NALM6 (cell line): Measurements from ENCODE around the genes KCNQ4 and HIVEP3.

DNA sequence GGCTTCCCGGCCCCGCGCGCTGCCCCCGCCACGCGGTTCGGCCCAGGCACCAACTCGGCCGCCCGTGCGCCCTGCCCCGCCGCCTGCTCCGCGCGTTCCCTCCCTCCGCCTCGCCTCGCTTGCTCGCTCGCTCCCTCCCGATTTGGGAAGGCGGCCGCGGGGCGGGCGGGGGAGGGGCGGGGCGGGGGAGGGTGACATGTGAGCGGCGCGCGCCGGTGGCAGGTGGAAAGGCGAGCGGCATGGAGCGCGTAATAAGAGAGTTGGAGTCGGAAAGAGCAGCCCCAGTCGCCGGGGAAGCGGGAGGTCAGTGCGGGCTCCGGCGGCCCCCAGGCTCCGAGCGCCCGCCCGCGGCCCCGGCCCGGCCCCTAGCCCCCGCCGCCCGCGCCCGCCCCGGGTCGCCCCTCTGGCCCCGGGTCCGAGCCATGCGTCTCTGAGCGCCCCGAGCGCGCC is at the start of gene KCNQ4:
TSS of gene KCNQ4 (plus strand) at position 194 of the 450 bp plus-strand sequence.
- PRO-cap: no peak

GRCh38 chr1:40860431-40861588 is 1.4 kb downstream of the CITED4 start:
- PRO-cap: no peak

DNA sequence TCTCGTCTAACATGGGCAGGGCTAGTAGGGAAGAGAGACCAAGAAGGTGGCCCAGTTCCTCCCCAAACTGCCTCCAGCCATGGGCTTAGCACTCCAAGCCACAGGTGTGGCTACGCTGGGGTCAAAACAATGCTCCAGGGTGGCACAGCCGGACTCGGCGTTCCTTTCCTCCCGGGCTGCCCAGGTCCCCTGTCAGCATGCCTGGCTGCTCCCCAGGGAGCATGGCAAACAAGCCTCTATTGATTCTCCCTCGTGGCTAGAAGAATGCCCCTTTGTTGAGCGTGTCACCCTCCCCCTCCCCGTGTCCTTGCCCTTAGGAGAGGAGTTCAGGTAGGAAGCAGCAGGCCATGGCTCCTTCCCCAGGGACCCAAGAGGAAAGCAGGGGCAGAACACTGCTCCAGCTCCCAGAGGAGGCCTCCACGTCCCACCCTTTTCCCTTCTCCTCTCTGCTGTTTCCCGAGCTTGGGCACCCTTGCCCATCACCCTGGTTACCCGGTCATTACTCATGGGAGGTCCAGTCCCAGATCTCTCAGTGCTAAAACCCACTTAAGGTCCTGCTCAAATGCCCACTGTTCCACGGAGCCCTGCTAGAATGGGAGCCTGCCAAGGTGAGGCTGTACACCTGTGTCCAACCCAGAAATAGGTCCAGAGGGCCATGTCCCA is 57.4 kb upstream of the CITED4 start:
- PRO-cap: no peak

DNA sequence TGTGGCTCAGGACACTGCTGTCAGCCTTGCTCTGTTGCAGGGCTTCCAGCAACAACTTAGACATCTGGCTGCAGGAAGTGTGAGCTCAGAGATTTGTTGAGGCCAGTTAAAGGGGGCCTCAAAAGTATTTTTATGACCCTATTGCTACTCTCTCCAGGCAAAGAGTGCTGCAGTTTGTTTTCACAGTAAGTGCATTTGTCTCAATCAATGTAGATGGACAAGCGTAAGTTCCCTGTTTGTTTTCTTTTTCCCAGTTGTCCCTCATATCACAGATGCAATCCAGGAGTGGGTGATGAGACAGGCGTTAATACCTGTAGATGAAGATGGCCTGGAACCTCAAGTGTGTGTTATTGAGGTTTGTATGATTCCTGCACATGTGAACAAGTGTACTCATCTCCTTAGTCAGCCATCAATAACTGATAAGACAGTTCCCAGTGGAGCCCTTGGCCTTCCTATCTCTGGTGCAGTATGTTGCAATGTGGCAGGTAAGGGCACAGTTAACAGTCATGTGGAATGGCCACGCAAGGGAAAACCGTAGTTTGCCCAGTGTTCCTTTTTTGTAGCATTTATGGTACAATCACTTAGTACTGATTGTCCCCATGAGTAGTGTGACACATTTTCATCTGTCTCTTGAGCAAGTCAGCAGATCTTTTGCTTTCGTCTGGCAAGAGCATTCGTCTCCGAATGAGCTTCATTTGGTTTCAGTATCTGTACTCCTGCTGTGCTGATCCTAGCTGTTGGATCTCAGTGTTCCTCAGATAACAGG is 7.8 kb downstream of the CTPS1 start:
- PRO-cap: no peak

- PRO-cap: no peak
Measured at GRCh38 chr1:40990329-40990861, 10.9 kb downstream of the CTPS1 start.

- PRO-cap: bidirectional peak, plus-strand start at chr1:41003745, minus-strand start at chr1:41003731
Measured at GRCh38 chr1:41003381-41004258, 17.9 kb downstream of the SLFNL1 start.

GRCh38 chr1:41013609-41014274 is 7.8 kb downstream of the SLFNL1 start:
- PRO-cap: no peak

GRCh38 chr1:41019767-41020940 is 1.4 kb downstream of the SLFNL1 start:
- PRO-cap: no peak

DNA sequence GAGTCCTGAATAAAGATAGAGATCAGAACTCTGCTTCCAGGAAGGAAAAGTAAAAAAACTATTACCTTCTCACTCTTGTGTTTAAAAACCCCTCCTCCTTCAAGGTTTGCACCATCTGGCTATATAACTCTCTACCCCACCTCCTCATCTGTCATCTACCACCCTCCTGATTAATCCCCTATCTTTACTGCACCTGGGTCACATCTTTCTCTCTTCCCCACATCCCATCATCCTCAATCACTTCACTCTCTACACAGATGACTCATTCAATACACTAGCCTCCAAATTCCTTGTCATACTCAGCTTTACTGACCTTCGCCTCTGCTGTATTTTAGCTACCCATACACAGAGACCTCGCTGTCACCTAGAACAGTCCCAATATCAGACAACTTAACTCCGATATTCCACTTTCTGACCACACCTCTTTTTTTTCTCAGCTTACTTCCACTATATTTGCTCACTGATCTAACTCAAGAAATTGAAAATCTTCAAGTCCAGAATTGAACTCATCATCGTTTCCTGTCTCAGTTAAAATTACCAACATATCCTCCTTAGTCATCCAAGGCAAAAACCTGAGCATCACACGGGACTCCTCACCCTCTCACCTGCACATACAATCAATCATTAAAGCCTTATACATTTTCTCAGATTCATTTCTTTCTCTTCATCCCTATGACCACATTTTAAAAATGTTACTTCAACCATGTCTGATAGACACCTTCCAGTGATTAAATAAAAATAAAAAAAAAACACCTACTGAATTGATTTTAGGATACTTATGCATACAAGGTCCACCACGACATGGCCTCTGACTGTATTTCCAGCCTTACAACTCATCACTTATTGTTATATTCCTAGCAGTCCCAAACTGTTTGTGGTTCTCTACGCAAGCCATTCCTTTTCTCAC is 3.5 kb downstream of the SCMH1 start:
- PRO-cap: no peak

GRCh38 chr1:41383237-41383632 is 101.2 kb downstream of the EDN2 start:
- PRO-cap: no peak

DNA sequence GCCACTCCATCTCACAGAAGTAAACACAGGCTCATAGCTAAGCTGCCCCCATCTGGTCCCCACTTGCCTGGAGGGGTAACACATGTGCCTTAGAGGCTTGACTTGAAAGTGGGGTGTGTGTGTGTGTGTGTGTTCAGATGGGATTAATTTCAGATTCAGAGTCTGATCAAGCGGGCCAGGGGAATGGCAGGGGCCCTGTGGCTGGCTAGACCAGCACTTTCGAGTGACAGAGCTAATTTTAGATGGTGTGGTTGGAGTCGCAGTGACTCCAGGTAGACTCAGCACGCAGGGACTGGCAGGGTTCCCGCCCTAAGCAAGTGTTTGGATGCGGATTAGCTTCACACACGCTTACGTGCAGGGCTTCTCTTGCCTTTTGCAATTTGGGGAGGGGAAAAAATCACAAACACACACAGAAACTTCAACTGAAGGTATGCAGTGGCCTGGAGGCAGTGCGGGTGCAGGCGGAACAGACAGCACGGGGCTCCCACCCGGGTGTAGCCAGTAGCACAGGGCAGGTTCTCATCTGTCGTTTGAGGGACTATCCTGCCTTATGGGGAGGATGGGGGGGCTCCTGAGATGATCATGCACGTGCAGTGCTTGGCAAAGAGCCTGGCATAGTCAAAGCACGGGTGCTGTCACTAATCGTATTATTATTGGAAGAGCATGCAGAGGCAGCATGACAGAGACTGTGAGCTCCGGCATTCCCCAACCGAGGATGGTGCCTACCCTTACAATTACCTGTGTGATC is 1.3 kb downstream of the EDN2 start:
- PRO-cap: no peak

DNA sequence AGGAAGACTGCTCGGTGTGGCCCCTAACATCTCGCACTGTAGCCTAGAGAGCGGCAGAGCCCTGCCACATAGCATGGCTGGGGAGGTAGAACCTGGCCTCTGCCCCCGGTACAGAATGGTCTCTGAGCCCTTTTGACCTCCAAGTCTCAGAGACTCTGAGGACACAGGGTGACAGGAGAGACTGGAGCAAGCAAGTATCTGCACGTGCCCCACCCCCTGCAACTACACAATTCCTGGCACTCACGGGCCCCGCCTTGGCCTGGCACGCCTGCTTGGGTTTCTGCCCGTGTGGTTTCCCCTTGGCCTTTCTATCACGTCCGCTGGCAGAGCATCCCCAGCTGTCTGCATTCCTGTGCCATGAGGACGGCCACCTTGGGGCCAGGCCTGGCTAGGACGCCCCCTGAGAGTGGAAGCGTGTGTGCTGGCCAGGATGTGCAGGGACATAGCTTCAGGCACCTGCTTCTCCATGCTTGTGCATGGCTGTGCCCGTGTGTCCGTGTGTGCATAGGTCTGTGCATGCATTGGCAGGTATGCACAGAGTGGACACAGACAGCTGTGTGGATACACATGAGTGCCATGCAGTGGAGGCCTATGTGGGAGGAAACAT is 14.3 kb upstream of the EDN2 start:
- PRO-cap: no peak

DNA sequence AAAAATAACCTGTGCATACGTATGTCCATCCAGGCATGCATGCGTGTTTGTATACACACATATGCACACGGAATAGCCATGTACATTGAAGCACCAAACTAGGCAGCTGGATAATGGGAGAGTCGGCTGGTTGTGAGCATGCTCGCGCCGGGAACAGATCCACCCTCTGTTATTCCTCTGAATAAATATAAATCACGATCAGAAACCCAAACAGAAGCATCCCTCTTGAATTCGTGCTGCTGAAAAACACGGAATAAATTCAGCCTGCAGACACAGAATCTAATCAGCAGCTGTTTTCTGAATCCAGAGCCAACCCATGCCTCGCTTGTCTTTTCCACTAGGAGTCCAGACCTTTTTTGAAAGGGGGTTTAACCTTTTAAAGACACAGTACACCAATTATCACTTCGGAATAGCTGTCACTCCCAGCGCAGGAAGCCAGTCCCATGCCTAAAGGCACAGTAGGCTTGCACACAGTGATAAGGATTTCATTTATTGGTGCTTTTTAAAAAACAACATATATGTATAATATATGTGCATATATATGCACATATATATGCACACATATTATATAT is at the start of gene HIVEP3:
TSS of gene HIVEP3 (minus strand) at position 352 of the 572 bp plus-strand sequence.
- PRO-cap: no peak

GRCh38 chr1:42454326-42454621 is 1.5 kb downstream of the ZMYND12 start:
- PRO-cap: no peak

GRCh38 chr1:42693412-42694311 is 11.4 kb downstream of the YBX1 start:
- PRO-cap: no peak

DNA sequence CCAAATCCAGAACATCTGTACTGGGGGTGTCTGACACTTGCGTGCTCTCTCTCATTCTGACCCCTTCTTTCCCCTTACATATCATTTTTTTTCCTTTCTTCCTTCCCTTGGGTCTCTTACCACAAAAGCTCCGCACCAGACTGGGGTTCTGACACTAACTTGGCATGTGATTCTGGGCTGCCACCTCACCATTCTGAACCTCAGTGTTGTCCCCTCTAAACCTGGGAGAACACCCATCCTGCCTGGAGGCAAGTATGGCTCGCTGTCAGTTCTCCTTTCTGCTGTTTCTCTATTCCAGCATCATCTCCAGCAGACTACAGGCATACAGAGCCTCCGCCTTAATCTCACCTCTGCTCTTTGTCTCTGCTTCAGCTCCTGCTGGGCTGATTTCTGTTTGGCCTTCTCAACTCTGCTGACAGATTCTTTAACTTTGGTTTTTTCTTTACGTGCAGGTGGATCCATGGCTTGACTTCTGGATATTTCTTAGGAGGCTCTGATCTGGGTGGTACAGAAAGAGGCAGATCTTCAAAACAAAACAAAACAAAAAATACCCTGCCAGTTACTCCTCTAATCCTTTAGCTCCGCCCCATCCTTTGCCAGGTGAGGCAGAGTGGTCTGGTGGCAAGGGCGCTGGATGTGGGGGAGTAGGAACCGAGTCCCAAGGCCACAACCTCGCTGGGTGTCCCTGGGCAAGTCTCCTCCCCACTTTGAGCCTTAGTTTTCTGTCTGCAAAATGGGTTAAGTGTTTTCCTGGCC is 661 bp upstream of the ERMAP start:
- PRO-cap: unidirectional peak, plus-strand start at position 608 of the sequence; unidirectional peak, plus-strand start at position 664 of the sequence

- PRO-cap: no peak
Measured at GRCh38 chr1:42916278-42916539, 42.5 kb downstream of the SLC2A1 start.

GRCh38 chr1:42922782-42923408 is 35.8 kb downstream of the SLC2A1 start:
- PRO-cap: bidirectional peak, plus-strand start at chr1:42923300, minus-strand start at chr1:42923072

- PRO-cap: no peak
Measured at GRCh38 chr1:42941636-42942443, 16.8 kb downstream of the SLC2A1 start.

- PRO-cap: unidirectional peak, plus-strand start at chr1:42957918; bidirectional peak, plus-strand start at chr1:42958277, minus-strand start at chr1:42958030; bidirectional peak, plus-strand start at chr1:42958509, minus-strand start at chr1:42958453
Measured at GRCh38 chr1:42957697-42958697, 671 bp downstream of the SLC2A1 start.